Bronchus fibroblast of lung (primary cell): ENCODE data around the gene PDE8B.

GRCh38 chr5:76582202-76582680 is 41.0 kb downstream of the F2RL2 start:
- RAMPAGE, long total RNA = no peak

DNA sequence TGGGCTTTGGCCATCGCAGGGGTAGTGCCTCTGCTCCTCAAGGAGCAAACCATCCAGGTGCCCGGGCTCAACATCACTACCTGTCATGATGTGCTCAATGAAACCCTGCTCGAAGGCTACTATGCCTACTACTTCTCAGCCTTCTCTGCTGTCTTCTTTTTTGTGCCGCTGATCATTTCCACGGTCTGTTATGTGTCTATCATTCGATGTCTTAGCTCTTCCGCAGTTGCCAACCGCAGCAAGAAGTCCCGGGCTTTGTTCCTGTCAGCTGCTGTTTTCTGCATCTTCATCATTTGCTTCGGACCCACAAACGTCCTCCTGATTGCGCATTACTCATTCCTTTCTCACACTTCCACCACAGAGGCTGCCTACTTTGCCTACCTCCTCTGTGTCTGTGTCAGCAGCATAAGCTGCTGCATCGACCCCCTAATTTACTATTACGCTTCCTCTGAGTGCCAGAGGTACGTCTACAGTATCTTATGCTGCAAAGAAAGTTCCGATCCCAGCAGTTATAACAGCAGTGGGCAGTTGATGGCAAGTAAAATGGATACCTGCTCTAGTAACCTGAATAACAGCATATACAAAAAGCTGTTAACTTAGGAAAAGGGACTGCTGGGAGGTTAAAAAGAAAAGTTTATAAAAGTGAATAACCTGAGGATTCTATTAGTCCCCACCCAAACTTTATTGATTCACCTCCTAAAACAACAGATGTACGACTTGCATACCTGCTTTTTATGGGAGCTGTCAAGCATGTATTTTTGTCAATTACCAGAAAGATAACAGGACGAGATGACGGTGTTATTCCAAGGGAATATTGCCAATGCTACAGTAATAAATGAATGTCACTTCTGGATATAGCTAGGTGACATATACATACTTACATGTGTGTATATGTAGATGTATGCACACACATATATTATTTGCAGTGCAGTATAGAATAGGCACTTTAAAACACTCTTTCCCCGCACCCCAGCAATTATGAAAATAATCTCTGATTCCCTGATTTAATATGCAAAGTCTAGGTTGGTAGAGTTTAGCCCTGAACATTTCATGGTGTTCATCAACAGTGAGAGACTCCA is 17.3 kb downstream of the F2R start:
- RAMPAGE, long total RNA = no peak

DNA sequence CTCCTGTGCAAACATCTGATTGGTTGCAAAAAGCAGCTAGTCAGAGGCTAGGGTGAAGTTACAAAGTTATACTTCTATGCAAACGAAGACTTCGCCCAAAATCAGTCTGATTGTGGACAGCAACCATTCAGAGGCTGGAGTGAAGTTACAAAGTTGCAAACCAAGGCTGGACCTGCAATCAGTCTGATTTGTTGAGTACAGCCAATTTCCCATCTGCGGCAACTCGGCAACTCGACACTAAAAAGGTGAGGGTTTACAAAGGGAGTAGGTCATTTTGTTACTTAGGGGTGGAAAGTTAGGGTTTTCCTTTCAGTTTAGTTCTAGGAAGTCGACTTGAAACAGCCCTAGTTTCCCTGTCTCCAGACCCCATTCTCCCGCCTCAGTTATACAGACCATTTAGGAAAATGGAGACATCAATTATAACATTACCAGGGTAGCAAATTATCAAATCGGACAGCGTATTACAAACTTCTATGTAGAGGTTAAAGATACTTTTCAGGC is 40.5 kb downstream of the F2R start:
- RAMPAGE, long total RNA = no peak

- RAMPAGE, long total RNA = no peak
Measured at GRCh38 chr5:76806037-76806662, 12.7 kb upstream of the F2RL1 start.

DNA sequence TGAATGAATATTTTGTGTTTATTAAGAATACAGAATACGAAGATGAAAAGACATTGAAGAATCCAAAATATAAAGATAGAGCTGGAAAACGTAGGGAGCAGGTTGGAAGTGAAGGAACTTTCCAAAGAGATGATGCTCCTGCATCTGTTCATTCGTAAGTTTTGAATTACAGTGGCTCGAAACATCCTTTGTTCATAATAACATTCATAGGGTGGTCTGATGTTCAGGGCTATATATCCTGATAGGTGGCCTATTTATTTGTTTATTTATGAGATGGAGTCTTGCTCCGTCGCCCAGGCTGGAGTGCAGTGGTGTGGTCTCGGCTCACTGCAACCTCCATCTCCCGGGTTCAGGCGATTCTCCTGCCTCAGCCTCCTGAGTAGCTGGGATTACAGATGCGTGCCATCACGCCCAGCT is 27.5 kb downstream of the ZBED3 start:
- RAMPAGE, long total RNA = no peak

GRCh38 chr5:77209949-77211157 is at the start of gene PDE8B:
TSS of gene PDE8B (plus strand) at chr5:77210680.
- RAMPAGE, long total RNA = no peak

DNA sequence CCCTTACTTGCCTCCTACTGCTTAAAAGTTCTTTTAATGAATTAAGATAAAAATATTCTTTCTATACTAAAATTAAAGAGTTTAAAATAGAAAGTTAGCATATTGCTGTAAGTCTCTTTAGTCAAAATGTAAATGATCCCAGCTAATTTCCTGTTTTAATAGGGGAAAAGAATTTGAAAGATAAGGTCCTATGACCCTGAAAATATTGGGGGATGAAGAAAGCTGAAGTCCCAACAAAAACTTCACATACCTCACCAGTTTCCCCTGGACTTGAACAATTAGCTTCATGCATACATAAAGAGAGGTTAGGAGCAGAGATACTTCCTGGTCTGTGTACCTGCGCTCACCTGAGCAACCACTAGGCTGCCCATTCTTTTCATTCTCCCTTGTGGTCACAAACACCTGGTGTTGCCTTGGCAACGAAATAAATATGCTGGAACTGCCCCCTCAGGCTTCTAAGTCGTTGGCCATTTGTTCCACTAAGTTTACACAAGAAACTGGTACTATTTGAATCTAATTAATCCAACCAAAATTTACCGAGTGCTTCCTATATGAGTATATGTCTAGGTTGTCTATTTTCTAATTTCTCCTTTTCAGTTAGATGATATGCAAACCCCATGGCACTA is 18.2 kb downstream of the OTP start:
- RAMPAGE, long total RNA = no peak

DNA sequence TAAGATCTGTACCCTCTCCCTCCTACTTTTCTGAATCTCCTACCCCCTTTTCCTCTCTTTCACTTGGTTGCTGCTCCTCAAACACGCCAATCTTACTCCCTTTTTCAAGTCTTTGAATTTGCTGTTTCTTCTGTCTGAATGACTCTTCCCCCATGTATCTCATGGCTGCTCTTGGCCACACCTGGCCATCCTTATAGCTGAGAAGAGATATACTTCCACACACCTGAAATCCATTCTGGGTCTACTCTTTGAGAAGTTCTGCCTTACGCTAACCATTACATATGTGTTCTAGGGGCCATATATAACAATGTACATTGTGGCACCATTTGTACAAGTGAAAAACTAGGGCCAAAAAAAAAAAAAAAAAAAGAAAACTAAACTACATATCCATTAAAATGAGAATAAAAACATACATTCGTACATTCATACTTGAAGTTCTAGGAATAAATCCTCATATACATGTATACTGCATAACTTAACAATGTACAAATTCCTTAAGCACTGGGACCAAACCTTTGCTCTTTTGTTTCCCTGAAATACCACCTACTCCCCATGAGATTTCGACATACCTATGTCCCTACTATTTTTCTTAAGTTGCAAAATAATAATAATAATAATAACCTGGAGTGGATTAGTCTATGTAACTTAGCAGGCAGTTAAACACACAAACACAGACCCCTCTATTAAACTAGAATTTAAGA is 10.5 kb downstream of the TBCA start:
- RAMPAGE, long total RNA = no peak

GRCh38 chr5:77844513-77845012 is 68.4 kb upstream of the TBCA start:
- RAMPAGE, long total RNA = no peak

DNA sequence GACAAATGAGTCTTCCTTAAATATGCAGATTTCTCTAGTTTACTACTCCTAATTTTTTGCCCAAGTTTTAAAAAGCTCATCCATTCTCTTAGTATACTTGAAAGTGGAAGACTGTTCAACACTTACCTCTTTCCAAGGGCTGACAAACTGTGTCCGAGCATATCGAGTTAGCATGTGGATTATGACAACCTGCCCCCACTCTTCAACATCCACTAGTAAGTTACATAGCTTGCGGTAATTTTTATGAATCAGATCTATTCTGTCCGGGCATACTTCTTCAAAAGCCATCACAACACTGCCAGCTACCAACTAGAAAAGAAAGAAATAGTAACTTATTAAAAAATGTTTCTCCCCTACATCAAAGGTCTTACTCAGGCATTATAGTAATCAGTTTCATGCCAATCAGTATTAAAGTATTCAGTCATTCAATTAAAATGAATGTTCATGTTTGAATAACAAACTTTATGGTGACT is 78.5 kb downstream of the AP3B1 start:
- RAMPAGE, long total RNA = no peak

GRCh38 chr5:78293684-78294106 is 803 bp downstream of the AP3B1 start:
- RAMPAGE, long total RNA = no peak

DNA sequence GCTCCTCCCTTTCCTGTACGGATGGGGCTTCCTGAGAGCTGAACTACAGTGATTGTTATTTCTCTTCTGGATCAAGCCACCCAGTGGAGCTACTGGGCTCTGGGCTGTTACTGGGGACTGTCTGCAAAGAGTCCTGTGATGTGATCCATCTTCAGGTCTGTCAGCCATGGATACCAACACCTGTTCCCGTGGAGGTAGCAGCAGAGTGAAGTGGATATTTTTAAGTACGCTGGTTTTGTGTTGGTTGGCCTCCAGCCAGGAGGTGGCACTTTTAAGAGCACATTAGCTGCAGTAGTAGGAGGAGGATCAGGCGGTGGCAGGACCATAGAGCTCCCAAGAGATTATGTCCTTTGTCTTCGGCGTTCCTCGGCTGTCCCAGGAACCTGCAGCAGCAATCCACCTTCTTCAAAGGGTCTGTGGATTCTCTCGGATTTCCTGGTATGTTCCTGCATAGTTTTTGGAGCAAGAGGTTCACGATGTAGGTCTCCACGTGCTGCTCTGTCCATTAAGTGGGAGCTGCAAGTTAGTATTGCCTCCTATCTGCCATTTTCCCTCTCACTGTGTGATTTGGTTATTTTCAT is 27.3 kb downstream of the SCAMP1 start:
- RAMPAGE, long total RNA = no peak

DNA sequence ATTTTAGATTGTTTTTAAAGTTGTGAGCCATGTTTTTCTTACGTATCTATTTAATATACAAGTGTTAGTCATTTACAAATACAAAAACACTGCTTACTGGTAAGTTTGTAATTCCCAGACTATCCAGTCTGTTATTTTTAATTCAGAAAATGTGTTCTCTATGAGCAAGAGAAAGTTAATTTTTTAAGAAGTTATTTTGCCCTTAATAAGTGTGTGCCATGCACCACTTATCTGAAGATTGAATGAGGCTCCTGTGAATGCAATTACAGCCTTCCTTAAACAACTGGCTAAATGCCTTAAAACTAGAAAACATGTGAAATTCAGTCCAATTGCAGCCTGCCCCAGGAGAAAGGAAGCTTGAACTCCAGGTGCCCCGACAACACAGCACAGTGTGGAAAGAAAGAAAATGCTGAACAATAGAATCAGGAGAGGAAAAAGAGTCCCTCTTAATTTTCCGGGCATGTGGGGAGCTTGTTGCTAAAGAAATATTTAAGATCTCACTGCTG is 8.9 kb downstream of the LHFPL2 start:
- RAMPAGE, long total RNA = no peak

GRCh38 chr5:78778966-78779585 is 130.5 kb upstream of the LHFPL2 start:
- RAMPAGE, long total RNA = no peak

- RAMPAGE, long total RNA = no peak
Measured at GRCh38 chr5:79030554-79030867, 39.0 kb downstream of the DMGDH start.

DNA sequence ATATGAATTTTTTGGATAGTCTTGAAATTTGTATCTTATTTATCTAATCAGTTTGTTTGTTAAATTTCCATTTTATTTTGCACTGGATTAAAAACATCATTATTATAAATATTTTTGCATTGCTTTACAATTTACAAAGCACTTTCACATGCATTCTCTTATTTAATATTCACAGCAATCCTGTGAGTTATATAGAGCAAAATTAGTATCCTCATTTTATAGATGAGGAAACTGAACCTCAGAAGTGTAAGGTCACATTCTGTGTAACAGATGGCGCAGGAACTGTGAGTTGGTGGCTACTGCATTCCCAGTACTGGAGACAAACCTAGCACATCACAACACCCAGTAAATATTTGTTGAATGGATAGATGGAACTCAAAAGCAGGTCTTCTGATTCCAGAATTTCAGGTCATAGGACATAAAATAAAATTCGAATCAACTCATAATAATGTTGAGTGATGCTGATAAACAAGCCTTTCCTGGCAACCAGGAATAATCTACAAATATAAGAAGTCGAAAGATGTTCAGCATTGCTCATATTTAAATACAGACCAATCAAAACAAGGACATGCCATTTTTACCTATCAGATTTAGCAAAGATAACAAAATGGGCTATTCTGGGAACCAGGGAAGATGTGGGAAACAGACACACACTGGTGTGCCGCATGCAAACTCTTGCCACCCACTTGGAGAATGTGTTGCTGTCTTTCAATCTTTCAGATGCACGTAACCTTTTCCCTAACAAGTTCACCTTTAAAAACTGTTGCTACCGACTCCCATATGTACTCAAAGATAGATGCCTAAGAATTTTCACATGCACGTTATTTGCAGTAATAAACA is 1.0 kb downstream of the DMGDH start:
- RAMPAGE, long total RNA = no peak

GRCh38 chr5:79069804-79070622 is 446 bp downstream of the BHMT2 start:
- RAMPAGE, long total RNA = no peak

DNA sequence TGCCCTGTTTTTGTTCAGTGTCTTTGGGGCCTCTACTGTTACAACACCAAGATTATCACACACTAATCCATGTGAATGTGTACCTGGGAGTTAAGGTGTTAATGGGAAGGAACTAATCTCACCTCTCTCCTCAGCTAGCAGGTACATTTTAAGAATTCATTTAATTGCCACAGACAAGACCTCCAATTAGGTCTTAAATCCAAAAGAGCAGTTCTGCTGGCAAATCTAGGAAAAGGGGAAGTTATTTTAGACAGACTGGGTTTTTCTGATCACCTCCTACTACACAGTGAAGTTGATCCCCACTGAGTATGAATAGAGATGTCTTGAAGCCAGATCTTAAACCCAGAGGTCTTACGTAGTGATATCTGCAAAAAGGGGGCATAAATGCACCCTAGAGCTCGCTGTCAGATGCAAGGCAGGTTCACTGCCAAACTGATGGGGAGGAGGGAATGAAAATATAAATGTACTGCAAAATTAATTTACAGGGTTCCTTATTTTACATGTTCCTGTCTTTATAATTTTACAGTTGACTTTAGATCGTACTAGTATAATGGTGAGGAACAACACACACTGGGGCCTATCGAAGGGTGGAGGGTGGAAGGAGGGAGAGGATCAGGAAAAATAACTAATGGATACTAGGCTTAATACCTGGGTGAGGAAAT is 1.6 kb downstream of the BHMT2 start:
- RAMPAGE, long total RNA = no peak

- RAMPAGE, long total RNA = no peak
Measured at GRCh38 chr5:79091120-79091437, 20.5 kb upstream of the BHMT start.

DNA sequence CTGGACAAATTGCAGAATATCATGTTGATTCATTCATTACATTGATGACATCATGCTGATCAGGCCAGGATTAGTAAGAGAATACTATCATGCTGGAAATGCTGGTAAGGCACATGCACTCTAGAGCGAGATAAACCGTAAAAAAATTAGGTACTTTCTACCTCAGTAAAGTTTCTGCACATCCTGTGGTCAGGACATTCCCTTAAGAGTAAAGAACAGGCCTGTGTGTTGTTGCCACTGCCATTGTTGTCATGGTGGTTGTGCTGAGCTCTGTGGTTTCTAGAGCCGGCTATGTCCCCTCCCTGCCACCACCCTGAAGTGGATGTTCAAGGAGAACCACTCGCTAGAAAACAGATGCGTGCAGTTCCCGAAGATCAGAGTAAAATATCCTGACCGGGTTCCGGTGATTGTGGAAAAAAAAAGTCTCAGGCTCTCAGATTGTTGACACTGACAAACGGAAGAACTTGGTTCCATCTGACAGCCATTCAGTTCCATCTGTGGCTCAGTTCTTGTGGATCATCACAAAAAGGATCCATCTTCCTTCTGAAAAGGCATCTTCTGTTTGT is 6.3 kb upstream of the JMY start:
- RAMPAGE, long total RNA = no peak